GM12891 (cell line): Measurements from ENCODE around the genes H2BC11, ZNF391 and H3C10.

DNA sequence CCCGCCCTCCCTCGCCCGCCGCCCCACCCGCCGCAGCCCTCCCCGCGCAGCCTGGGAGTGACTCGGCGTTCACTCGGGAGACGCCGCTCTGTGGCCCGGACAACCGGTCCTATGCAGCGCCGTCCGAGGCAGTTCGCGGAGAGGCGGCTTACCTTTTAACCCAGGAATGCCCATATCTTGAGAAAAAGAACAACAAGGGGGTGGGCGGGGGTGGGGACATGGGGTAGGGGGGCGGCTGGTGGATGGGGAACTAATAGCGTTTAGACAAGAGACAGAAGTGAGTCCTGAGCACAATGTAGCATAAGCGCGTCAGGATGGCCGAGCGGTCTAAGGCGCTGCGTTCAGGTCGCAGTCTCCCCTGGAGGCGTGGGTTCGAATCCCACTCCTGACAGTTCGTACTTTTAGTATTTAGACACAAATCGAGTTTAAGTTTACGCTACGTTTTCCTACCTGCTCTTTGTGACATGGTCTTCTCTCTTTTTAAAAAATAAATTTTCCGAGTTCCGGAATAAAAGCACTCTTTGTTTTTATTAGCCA lies 17.2 kb upstream of the HMGN4 start:
- RRBS: no CpG with 5 or more reads among the region's 39 CpGs

DNA sequence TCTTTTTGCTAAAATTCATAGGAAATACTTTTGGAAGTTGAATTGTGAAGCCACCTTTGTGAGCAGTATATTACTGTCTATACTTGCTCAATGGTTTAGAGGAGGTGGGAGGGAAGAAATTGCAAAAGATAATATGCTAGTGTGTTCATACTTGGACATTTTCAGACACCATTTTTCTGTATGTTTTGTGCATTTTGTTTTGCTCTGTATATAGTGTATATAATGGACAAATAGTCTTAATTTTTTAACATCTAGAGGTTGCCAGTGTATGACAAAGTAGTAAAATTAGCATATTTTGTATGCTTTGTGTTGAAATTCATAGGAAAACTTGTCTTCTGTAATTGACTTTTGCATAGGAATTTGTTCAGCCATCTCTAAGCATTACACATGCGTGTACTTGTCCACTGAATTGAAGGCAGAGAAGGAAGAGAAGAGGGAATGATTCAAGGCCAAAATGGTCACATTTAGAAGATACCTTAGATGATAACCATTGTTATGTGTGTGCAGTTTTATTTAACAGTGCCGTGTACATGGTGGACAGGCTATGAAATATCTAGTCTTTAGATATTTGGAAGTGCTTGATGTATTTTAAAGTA lies 14.5 kb upstream of the HMGN4 start:
- RRBS: no CpG with 5 or more reads among the region's 2 CpGs

GRCh38 chr6:26599137-26600152 lies 2.7 kb downstream of the ABT1 start:
- RRBS: no CpG with 5 or more reads among the region's 5 CpGs

DNA sequence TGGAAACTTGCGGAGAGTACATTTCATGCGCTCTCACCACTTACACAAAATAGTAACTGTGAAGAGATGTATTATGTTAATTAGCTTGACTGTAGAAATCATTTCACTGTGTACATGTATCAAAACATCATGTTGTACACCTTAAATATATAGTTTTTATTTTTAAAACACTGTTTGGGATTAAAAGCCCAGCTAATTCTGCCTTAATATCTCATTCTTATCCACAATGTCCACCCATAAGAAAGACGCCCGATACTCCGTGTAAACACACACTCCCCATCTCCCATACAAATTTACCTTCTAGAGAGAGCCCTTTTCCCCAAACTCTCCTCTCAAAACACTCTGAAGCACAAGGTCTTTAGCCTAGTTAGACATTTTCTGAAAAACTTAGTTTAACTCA lies 113.4 kb downstream of the H2BC11 start:
- RRBS: no CpG with 5 or more reads among the region's 5 CpGs

- RRBS: no CpG with 5 or more reads among the region's 9 CpGs
Observed at GRCh38 chr6:27127475-27128514, 4.8 kb downstream of the H2BC11 start.

GRCh38 chr6:27132194-27132941 lies at the start of gene H2BC11:
H2BC11 (minus strand) TSS chr6:27132795.
- RRBS: no CpG with 5 or more reads among the region's 37 CpGs

DNA sequence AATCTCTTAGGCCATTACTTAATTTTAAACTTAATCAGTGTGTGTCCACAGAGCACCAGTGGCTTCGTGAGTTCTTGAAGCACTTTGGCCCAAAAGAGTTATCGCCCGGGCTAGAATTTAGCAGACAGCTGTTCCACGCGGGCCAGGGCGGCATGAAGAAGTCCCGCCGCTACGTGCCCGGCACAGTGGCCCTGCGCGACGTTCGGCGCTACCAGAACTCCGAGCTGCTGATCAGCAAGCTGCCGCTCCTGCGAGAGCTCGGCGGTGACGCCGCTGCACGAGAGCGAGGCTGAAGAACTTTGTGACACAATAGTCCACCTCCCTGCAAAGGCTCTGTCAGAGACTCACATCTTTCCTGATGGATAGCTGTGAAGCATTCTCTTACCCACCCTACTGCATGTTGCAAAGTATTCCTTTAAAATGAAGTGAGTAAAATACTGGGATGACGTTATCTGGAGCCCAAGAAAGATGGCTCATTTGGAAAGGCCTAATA lies 919 bp downstream of the H2AC11 start:
- RRBS: under 1% methylated on average over 8 of the region's 25 CpGs

DNA sequence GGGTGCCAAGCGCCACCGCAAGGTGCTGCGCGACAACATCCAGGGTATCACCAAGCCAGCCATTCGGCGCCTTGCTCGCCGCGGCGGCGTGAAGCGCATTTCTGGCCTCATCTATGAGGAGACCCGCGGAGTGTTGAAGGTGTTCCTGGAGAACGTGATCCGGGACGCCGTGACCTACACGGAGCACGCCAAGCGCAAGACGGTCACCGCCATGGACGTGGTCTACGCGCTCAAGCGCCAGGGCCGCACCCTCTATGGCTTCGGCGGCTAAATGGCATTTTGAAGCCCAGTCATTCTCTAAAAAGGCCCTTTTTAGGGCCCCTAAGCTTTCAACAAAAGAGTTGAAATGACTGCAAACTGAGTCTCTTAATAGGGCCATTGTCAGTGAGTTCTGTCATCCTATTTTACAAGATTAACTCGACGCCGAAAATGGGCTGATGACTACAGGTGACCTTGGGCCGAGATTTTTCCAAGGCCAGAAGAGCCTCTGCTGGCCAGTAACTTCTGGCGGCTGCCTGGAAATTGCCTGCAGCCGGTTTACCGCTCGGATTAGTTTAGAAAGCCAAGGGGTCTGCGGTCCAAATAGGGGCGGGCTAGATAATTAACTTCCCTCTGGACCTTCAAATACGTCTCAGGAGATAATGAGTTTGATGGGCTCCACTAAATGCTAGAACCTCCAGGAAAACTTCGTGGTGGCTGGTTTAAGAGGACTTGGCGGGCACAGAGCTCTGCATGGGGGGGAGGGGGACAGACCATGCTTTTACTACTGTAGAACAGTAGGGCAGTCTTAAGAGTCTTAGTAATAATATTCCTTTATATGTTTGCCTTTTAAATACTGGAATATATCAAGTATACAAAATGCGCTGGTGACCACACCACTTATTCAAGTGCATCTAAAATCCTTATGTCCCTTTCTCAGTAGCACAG lies 531 bp downstream of the H4C9 start:
- RRBS: no CpG with 5 or more reads among the region's 44 CpGs

DNA sequence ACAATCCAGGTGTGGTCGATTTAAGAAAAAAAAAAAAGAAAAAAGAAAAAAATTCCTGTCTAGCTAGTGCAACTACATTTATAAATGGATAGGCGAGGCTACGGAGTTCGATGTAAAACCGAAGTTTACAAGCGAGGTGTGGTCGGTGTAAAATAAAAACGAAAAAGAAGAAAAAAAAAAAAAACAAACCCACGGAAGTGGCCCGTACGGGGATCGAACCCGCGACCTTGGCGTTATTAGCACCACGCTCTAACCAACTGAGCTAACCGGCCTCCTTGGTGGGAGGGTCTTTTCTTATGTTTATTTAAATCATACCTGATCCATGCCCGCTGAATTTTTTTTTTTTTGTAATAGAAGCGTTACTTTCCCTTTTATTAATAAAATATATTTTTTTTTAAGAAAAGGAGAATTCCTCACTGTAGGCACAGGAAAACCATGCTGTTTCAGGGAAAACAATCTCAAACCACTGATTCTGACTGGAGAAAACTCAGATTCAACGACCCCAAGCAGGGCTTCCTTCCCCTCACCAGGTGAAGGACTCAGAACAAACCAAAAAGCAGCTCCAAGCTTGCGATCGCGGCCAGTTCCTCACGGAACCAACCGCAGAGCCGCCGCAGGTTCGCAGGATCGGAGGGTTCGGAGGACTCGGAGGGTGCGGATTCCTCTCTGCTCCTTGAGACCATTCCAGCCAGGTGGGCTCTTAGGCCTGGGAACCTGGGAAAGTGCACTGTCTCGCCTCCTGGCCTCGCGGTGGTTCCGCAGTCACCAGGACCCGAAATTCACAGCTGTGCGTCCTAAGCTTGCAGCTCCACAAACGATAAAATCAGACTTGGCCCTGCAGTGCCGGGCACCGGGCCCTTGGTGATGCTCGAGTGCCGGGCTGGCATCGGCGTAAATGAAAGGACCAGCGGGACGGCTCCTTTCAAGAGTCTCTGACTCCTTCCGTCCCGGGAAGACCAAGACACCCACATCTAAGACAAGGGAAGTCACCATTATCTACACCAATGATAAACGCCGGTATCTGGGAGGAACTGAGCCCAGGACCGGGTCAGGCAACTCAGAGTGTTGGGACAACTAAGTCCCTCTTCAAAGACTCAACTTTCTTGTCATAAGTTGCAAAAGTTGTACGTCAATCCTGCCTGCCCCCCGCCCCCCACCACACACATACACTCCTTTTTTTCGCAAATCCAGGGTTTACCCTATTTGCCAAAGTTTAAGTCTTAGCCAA lies 30.5 kb downstream of the H2AC12 start:
- RRBS: 2% methylated on average over 6 of the region's 55 CpGs

GRCh38 chr6:27178245-27178618 lies 31.3 kb downstream of the H2AC12 start:
- RRBS: no CpG with 5 or more reads among the region's 17 CpGs

DNA sequence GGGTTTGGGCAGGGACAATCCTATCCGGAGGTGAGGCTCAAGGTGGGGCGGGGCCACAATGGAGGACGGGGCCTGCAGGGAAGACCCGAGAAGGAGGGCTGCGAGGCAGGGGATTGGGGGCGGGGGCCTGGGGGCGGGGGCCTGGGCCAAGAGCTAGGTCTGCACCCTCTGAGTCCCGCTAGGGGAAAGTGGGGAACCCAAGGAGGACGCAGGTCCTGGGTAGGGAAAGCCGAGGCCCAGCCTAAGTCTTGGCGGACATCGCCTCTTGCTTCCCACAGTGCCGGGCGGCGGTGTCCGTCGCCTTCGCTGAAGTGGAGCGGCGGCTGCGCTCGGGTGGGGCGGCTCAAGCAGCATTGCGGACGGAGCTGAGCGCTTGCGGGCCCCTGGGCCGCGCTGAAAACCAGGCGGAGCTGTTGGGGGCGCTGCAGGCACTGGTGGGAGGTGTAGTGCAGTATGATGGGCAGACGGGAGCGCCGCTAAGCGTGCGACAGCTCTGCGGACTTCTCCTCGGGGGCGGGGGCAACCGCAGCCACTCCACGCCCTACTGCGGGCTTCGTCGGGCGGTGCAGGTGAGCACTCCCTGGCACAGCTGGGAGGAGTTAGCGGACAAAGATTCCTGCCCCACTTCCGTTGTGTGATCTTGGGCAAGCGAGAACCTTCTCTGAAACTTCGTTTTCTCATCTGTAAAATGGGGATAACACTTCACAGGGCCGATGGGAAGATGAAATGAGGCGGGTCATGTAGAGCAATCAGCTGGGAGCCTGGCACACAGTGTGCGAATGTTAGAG lies 4.2 kb downstream of the PRSS16 start:
- RRBS: no CpG with 5 or more reads among the region's 52 CpGs

DNA sequence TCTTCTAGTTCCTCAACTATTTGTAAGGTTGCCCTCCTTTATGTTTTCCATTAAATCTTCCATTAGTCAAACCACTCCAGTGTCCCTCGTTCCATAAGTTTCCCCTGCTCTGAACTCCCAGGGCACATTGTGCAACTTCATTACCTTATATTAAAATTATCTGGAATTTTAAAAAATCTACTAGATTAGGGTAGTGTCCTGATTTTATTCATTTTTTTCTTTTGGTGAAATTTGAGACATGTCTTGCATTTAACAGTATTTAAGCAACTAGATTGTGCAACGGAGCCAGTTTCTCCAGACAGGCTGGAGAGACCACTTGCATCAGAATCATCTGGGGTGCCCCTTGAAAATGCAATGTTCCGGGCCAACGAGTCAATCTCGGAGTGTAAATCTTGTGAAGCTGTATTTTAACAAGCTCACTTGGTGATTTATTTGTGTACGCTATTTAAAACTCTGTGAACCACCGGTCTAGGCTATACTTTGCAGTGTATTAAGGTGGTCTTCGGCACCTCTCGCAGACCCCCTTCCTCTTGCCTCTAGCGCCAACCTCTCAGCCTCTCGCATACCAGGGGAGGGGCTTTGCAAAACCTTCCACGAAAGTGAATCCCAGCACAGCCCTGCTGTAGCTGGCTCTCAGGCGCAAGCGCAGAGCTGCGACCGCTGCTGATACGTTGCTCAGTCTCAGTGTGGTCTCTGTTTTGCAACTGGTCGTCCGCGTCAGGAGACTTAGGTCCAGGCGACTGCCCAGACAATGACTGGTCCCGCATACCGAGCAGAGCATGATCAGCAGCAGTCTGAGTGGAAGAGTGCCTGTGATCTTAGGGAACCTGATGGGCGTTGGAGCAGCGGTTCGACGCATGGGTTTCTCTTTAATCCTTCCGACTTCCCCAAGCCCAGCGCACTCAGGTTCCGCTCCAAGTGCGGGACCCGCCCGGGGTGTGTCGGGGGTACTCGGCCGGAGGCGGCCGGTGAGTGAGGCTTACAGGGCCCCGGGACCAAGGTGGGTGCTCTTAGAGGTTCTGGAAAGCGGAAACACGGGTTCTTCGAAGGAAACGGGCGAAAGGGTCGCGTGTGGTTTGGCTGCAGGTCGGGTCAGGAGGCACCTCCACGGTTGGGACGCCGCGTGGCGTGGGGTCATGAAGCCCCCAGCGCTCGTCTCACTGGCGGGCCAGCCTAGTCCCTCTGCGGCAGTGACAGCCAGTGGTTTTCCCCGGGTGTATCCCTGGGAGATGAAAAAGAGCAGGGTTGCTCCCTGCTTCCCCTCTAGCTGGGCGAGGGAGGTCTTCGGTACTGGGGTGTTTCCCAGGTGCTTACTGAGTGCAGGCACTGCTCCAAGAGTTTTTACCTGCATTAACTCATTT lies at the start of gene ZNF391:
Gene ZNF391 (plus strand): TSS at position 684 of the 1,361 bp plus-strand sequence.
- RRBS: no CpG with 5 or more reads among the region's 59 CpGs

- RRBS: no CpG with 5 or more reads among the region's 34 CpGs
Observed at GRCh38 chr6:27495044-27495877, 22.4 kb upstream of the ZNF184 start.

GRCh38 chr6:27547471-27548149 lies 74.7 kb upstream of the ZNF184 start:
- RRBS: no CpG with 5 or more reads among the region's 17 CpGs

DNA sequence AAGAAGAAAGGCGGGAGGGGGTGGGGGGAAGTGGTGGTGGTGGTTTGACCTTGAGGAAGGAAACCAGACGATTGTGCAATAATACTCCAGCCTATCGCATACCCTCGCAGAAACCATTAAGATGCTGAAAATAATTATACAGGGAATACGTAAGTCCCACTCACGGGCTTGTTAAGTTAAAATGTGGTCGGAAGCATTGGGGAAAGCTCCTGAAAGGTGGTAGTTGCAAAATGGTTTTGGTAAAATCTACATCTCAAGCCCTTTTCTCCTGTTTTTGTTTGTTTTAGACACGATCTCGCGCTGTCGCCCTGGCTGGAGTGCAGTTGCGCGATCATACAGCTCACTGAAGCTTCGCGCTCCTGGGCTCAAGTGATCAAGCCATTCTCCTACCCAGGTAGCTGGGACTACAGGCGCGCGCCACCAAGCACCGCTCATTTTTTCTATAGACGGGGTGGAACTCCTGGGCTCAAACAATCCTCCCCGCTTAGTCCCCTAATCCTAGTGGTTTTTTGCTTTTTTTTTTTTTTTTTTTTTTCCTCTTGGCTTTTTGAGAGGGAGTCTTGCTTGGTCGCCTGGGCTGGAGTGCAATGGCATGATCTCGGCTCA lies 128.9 kb upstream of the ZNF184 start:
- RRBS: no CpG with 5 or more reads among the region's 23 CpGs

- RRBS: no CpG with 5 or more reads among the region's 7 CpGs
Observed at GRCh38 chr6:27650806-27651150, 157.0 kb downstream of the H2BC13 start.

- RRBS: no CpG with 5 or more reads among the region's 25 CpGs
Observed at GRCh38 chr6:27680293-27680709, 127.4 kb downstream of the H2BC13 start.

- RRBS: no CpG with 5 or more reads among the region's 8 CpGs
Observed at GRCh38 chr6:27775865-27776348, 31.8 kb downstream of the H2BC13 start.

GRCh38 chr6:27809796-27810136 lies at the start of gene H3C10:
H3C10 (plus strand) TSS chr6:27810051.
- RRBS: no CpG with 5 or more reads among the region's 13 CpGs

DNA sequence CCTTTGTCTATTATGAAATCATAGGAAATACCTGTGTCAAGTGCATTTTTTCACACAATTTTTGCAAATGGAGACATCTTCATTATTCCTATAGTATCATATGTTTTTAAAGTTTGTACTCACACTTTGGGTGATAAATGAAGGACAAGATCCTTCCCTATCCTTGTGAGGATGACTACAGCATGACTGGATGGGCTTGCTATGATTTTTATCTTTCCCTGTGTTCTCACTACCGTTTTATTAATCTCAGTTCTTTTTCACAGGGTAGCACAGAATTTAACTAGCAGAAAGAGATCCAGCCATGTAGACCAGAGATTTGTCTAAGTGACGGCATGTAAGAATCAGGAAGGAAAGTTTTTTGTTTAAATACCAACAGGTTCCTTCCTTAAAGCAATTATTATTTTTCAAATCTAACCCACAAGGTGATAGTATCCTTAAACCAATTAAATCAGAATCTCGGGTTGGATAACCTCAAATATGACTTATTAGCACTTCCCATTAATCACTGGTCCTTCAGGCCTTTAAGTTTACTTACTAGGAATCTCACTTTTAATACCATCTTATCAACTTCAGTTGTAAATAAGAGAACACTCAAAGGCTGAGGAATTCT lies 1.4 kb downstream of the H4C12 start:
- RRBS: no CpG with 5 or more reads among the region's 3 CpGs